Measurements from ENCODE around the genes HS3ST4 and NSMCE1.

GRCh38 chr16:23131042-23131519, 18.2 kb downstream of the USP31 start:
- RRBS = no CpG with 5 or more reads among the region's 3 CpGs

GRCh38 chr16:23267419-23267618, 34.8 kb upstream of the SCNN1B start:
- RRBS = no CpG with 5 or more reads among the region's 2 CpGs

GRCh38 chr16:23408500-23409436, 44.2 kb downstream of the COG7 start:
- RRBS = no CpG with 5 or more reads among the region's 13 CpGs

GRCh38 chr16:23573801-23574365, 16.4 kb downstream of the UBFD1 start:
- RRBS = no CpG with 5 or more reads among the region's 6 CpGs

- RRBS = no CpG with 5 or more reads among the region's 7 CpGs
Observed at GRCh38 chr16:23729622-23730241, 16.7 kb upstream of the ERN2 start.

- RRBS = no CpG with 5 or more reads among the region's 8 CpGs
Observed at GRCh38 chr16:23826275-23827016, 9.3 kb upstream of the PRKCB start.

- RRBS = no CpG with 5 or more reads among the region's 5 CpGs
Observed at GRCh38 chr16:23949759-23950446, 114.1 kb downstream of the PRKCB start.

DNA sequence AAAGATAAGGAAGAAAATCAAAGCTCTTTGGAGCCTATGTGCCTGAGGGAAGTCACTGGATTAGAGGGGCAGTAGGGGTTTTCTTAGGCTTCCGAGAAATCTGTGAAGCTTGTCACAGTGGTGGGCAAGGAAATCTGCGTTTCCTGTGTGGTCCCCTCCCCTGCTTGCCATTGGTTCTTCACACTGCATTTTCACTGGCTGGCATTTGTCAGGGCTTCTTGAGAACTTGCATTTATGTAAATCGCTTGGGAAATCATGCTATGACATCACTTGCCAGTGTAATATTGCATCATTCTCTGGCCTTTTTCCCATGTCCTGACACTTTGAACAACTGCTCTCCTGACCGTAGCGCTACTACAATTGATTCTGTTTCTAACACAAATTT, 1.8 kb downstream of the CACNG3 start:
- RRBS = no CpG with 5 or more reads among the region's 5 CpGs

DNA sequence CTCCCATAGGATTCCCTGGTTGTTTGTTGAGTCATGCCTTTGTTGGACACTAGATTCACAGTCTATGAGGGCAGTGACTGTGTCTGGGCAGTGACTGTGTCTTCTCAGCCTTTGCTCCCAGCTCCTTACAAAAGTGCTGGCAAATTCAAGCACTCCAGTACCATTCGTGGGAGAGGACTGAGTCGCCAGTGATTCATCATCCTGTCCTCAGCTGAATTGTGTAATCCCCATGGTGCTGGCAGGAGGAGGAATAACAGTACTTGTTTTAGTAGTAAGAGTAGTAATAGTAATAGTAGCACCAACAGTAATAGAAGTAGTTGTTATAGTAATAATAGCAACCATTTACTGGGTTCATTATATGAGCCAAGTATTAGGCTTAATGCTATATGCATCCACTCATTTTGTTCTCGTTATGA, 59.9 kb upstream of the TNRC6A start:
- RRBS = no CpG with 5 or more reads among the region's 3 CpGs

DNA sequence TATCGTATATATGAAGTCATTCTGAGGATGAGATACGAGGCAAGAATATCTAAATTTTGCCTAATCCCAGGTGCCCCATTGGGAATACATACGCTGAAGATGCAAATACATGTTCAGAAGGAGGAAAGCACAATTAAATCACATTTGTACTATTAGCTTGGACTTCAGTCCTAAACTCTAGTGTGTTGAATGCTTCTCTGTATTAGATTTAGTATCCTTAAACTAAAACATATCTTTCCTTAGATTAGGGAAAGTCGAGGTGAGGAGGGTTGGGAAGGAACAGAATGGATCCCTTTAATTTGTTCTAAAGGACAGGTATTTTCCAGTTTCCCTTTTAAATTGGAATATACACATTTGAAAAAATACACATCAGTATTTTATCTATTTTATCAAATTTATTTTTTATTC, 37.7 kb downstream of the TNRC6A start:
- RRBS = no CpG with 5 or more reads among the region's 4 CpGs

DNA sequence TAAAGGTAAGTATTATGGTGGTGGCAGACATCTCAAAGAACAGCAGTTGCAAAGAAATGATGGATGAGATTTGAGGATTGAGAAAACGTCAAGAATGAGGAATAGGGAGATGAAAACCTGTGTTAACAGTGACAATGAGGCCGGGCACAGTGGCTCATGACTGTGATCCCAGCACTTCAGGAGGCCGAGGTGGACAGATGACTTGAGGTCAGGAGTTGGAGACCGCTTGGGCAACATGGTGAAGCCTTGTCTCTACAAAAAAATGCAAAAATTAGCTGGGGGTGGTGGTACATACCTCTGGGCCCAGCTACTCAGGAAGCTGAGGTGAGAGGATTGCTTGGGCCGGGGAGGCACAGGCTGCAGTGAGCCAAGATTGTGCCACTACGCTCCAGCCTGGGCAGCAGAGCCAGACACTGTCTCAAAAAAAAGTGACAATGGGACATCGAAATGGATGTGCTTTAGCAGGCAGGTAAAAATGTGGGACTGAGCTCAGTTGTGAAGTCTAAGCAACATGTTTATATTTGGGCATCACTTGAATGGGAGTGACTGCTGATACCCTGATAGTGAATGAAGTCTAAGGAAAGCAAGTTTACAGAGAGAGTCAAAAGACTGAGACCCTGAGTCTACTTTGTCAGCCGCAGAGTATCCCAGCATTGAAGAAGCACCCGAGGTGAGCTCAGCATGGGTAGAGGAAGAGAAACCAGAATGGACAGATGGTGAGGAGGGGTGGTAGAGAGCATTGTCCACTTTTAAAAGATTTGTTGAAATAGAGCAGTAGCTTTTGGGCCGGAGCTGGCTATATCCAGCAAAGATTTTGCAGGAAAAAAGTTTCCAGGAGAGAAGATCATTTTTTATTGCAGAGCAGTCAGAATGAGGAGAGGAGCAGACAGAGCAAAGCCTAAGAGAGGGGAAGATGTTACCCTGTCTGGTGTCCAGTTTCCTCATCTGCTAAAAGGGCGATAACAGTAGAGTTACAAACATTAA, 43.3 kb upstream of the SLC5A11 start:
- RRBS = no CpG with 5 or more reads among the region's 11 CpGs

DNA sequence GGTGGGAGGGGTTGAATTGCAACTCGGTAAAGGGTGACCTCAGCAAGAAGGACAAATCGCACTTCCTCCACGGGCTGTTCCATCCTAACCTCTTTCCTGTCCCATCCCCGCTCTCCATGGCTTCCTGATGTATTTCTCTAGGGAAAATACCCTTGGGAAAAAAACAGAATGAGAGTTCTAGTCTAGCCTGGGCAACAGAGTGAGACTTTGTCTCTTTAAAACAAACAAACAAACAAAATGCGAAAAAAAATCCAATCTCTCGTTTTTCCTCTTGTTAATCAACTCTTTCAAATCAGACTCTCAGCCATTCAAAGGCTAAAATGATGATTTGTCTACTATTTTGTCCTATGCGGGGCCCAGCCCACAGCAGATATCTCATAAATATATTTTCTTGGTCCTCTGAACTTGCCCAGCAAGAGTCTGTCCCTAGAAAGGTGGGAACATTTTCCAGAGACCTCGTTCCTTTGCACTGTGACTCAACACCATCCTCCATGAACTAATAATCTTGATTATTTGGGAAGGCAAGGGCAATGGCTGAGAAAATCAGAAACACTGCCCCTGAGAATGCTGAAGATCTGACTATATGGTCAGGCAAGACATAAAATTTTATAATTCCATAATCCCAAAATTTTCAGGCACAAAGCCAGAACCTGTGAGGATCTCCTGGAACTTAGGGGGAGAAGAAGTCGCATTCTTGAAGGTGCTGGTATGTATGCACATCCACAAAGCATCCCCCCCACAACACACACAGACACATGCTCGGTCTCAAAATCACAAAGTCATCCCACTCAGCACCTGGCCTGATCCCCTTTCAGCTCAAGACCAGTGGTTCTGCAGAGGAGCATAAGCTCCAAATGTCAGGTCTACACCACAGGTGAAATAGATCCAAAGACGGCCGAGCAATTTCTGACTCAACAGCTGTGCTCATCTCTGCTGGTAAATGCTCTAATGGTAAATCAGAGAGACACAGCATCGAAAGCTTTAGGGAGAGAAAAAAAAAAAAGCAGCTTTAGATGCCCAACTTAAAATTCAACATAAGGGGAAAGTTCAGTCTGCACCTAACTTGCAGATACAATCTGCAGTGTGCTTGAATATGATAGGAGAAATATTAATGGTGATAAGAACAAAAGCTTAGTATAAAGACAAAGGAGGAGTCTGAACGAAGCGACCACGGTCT, 56.8 kb downstream of the ARHGAP17 start:
- RRBS = no CpG with 5 or more reads among the region's 16 CpGs

- RRBS = no CpG with 5 or more reads among the region's 14 CpGs
Observed at GRCh38 chr16:24979822-24980644, 35.1 kb downstream of the ARHGAP17 start.

- RRBS = no CpG with 5 or more reads among the region's 8 CpGs
Observed at GRCh38 chr16:25030171-25030947, 15.2 kb upstream of the ARHGAP17 start.

DNA sequence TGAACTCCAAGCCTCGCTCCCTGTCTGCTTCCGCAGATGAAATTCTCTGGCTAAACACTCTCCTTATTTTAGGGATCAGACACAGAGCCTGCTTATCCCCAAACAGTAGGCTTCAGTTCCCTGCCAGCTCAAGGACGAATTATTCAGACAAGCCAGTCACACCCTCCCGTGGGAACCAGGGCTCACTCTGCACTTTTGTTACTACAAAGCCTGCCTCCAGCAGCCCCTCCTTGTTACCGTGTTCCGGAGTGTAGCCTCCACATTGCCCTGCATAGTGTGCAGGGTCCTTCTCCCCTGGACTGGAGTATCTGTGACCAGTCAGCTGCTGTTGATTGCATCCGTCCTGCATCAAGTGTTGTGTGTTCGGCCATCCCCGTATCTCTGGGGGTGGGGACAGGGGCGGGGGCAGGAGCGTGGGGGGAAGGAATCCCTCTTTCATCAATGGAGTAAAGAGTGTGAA, 46.5 kb upstream of the LCMT1 start:
- RRBS = no CpG with 5 or more reads among the region's 11 CpGs

GRCh38 chr16:25106185-25107020, 5.1 kb upstream of the LCMT1 start:
- RRBS = 4% methylated on average over 3 of the region's 35 CpGs

DNA sequence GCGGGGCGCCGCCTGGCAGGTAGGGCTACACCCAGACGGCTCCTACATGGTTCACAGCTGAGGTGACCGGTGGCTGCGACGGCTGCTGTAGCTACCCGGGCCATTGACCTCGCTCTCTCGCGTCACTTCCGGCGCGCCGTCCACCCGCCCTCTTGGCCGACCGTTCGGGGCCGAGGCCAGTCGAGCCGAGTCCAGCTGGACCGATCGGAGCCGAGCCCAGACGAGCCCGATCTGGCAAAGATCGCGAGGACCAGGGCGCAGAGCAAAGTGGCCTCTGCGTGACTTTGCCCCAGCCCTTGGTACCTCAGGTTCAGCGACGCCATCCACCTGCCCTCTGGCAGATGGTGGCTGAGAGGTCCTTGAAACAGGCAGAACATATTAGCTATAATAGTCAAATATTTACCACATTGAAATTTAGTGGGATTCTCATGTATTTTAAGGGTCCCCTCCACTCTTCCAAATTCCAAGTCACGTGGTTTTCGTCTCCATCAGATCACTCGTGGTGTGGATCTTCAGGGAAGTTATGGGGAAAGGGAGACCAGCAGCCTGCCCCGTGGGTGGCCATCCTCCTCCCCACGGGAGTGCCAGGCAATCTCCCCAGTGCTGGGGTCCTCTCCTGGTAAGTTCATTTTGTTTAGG, 4.4 kb upstream of the LCMT1 start:
- RRBS = no CpG with 5 or more reads among the region's 38 CpGs

DNA sequence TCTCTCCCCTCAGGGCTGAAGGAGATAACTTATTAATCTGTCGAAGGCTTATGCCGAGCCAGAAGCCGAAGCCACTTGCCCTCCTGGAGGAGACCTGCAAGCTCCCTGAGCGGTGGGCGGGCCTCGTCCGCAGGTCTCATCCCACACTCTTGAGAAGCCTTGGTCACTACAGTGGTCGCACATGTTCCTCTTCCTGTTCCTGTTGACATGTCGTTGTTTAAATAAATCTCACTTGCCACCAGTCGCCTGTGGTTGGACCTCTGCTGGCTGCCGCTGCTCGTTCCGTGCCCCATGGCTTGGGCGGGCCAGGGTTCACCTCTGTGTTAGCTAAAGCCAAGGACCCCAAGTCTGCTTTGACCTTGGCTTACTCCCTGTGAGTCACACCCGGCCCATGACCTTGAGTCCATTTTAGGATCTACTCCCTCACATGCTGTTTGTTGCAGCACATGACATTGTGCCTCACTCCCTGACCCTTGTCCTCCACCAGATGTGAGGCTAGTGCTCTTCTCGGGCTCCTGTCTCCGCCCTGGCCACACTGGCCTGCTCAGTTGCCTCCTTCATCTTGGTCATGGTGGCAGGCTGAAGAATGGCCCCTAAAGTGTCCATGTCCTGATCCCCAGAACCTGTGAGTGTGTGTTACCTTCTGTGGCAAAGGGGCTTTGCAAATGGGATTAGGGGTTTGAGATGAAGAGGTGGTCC, 38.6 kb upstream of the AQP8 start:
- RRBS = no CpG with 5 or more reads among the region's 17 CpGs

- RRBS = 2% methylated on average over 29 of the region's 75 CpGs
Observed at GRCh38 chr16:25691334-25692212, at the start of gene HS3ST4. TSS of gene HS3ST4 (plus strand) at chr16:25691959.

DNA sequence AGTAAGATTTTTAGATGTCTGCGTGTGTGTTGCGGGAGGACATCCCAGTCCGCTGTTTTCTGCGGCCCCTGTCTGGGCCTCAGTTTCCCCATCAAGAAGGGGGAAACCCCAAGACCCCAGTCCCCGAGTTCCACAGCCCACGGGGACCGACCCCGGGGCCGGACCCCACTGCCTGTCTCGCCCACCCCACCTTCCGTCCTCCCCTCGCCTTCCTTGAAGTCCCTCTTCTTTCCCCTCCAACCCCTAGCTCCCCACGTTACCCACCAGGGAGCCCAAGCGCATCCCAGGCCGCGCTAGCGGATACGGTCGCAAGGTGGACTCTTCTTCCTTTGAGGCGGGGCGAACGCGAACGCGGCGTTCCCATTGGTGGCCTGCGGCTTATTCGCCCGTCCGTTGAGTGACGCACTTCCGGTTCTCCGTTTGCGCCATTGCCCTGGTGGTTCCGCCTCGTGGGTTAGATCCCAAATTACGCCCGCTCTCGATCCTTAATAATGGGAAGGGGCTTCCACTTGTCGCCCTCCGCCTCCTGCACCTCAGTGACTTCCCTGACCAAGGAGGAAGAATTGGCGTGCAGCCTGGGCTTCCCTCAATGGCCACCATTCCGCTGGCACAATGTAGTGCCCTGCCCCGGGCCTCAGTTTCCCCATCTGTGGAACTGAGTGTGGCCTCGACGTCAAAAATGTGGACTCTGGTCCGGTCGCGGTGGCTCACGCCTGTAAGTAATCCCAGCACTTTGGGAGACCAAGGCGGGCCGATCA, at the start of gene NSMCE1:
Gene NSMCE1 (minus strand): TSS at position 331 of the 758 bp plus-strand sequence.
- RRBS = 9% methylated on average over 4 of the region's 52 CpGs